ENCODE results near the genes PRR23E and TPRA1.

DNA sequence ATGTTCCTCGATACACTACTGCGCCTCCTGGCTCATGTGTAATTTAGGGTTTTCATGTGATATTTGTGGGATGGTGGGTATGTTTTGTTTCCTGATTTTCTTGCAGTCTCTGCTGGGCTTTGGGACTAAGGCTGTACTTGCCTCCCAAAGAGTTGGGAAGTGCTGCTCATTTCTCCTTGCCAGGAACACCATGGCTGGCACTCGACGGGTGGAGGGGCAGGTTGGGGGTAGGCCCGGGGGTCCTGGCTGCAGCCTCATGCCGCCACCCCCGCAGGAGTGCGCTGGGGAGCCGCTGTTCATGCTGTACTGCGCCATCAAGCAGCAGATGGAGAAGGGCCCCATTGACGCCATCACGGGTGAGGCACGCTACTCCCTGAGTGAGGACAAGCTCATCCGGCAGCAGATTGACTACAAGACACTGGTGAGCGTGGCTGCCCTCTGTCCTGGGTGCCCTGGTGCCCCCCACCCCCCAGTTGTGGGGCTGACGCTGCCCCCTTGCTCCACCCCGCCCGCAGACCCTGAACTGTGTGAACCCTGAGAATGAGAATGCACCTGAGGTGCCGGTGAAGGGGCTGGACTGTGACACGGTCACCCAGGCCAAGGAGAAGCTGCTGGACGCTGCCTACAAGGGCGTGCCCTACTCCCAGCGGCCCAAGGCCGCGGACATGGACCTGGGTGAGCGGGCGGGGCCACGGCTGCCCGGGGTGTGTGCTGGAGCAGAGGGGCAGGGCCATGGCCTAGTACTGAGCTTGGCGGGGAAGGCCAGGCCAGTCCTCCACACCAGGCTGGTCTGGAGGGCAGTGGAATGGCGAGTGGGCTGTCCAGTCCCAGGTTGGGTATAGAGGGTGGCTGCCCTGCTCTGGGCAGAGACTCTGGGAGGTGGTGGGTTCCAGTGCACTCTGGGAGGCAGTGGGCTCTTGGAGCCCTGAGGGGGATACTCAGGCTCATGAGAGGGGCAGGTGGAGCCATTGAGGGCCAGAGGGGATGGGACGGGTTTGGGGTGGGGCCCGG is 45.1 kb downstream of the PLXNA1 start:
- PRO-cap = no peak

DNA sequence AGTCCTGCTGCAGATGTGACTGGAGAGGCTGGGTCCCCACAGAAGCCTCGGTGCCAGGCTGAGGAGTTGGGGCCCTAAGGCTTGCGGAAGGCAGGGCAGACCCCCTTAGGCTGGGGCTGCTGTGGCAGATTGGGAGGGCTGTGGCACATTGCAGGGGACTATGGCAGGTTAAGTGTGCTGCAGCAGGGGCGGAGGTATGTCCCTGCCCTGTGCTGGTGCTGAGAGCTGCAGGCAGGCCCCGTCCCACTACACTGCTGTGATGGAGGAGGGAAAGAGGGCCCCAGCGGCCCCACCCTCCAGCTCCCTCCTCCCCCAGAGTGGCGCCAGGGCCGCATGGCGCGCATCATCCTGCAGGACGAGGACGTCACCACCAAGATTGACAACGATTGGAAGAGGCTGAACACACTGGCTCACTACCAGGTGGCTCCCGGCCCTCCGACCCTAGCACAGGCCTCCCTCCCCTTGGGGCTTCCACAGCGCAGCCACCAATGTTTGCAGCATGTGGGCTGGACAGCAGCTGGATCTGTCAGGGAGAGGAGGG is 45.8 kb downstream of the PLXNA1 start:
- PRO-cap = no peak

- PRO-cap = no peak
Observed at GRCh38 chr3:127193026-127193431, at the start of gene PRR23E. TSS of gene PRR23E (plus strand) at chr3:127193131.

DNA sequence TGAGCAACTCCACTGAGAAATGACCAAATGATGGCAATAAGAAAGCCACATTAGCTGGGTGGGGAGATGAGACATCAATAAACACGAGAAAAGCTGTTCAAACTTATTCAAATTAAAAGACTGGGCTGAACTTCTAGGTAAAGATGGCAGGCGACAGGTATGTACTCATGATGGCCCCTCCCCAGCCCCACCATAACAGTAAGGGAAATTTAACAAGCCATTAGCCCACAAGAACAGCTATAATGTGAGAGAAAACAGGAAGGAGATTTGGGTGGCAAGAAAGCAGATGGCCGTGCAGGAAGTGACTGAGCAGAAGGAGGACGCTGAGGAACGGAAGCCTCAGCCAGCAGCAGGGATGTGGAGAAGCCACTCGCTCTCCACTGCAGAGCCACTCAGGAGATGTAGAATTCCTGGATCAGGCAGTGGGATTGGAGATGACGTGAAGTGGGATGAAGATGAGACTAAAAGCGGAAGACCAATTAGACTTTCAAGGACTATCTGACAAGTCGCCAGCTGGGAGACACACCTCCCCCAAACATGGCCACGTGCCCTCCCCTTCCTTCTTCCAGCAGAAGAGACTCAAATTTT is 31.1 kb downstream of the PRR23E start:
- PRO-cap = no peak

DNA sequence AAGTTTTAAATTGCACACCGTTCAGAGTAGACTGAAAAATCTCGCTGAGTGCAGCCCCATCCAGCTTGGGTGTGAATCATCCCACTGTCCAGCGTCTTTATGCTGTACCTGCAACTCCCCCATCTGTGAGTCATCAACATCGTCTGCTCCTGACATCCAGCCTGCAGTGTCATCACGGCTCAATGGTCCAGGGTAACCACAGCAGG is 65.2 kb downstream of the TPRA1 start:
- PRO-cap = no peak

GRCh38 chr3:127574945-127575678 is 15.4 kb downstream of the TPRA1 start:
- PRO-cap = no peak

DNA sequence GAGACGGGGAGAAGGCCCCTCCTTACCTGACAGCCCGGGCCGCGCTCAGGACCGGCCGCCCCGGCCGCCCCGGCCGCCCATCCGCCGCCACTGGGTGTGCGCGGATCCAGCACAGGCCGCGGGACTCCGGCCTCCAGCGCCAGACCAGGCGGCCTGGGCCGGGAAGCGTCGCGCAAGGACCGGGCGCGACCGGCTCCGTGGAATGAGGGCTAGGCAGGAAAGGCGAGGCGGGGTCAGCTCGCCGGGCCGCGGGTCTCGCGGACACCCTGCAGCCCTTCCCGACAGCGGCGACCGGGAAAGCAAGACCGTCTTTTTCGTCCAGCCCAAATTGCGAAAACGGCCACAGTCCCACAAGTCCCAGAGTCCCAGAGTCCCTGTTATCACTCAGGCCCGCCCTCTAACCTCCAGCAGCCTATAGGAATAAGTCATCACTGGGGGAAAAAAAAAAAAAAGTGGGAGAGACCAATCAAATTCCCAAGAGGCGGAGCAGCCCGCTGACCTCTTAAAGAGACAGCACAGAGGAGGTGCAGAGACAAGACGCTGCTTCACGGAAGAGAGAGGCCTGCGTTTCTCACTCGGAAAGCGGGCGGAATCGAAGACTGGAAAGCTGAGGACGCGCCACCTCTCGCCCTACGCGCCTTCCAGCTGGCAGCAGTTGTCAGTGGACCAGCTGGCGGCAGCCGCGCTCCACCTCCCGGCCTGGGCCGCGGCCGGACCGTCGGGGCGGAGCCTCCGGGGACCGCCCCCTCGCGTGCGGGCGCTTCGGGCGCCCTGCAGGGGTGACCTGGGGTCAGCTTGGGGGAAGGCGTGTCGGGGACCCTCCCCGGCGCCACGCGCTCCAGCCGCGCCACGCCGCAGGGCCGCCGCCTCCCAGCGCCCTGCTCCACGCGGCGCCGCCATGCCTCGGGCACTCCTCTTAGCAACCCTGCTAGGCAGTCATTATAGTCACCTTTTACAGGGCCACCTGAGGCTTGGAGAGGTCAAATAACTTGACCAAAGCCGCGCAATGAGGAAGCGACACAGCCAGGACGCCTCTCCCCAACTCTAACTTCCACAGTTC is at the start of gene TPRA1:
TSS of gene TPRA1 (minus strand) at position 350 of the 1,060 bp plus-strand sequence.
- PRO-cap = unidirectional peak, minus-strand start at position 118 of the sequence; bidirectional peak, plus-strand start at position 535 of the sequence, minus-strand start at position 338 of the sequence; bidirectional peak, plus-strand start at position 750 of the sequence, minus-strand start at position 706 of the sequence

GRCh38 chr3:127699868-127700176 is 27.1 kb downstream of the ABTB1 start:
- PRO-cap = no peak

DNA sequence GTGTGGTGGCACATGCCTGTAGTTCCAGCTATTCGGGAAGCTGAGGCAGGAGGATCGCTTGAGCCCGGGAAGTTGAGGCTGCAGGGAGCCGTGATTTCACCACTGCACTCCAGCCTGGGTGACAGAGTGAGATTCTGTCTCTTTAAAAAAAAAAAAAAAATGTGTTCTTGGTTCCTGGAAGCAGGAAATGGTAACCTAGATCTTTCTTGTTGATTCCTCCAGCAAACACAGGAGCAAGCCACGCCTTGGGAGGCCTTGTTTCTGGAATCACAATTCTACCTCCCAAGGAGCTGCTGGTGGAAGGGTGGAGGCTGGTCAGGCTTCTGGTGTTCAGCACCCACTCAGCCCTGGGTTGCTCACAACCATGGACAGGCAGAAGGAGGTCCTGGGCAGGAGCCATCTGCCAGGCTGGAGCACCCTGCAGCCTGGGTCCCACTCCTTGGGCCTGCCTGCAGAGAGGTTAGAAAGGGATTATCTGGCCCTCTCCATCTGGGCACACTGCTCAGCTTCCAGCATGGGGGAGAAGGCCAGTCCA is 65.5 kb downstream of the ABTB1 start:
- PRO-cap = no peak

- PRO-cap = no peak
Observed at GRCh38 chr3:127750118-127751129, 71.9 kb downstream of the MGLL start.

DNA sequence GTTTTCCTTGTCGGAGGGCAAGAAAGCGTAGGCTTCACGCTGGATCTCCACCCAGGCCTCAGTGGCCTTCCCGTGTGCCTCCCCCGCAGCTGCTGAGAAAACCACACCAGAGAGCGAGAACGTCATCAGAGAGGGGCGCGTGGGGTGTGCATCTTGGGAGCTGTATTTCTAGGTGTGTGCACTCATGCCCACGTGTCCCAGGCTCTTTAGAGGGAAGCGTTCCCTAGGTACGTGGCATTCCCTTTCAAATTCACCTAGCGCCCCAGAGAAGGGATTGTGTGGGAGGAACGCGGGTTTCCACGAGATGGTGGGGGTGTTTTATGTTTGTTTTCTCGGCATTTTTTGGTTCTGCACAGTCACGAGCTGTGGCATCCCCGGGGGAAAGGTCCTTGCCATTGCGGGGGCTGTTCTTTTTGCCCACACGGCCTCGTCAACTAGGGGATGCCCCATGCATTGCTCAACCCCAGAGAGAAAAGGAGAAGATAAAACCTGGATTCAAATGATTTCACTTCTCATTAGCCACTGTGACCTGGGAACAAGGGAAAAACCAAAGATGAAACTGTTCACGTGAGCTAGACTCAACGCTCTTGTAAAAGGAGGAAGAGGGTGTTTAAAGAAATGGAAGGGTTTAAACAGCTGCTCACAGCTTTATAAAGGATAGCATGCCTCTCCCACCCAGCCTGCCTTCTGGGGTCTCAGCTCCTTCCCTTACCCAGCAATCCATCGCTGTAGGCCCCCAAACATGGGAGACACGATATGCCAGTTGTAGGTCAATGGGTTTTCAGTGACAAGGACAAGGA is 67.4 kb downstream of the MGLL start:
- PRO-cap = no peak

DNA sequence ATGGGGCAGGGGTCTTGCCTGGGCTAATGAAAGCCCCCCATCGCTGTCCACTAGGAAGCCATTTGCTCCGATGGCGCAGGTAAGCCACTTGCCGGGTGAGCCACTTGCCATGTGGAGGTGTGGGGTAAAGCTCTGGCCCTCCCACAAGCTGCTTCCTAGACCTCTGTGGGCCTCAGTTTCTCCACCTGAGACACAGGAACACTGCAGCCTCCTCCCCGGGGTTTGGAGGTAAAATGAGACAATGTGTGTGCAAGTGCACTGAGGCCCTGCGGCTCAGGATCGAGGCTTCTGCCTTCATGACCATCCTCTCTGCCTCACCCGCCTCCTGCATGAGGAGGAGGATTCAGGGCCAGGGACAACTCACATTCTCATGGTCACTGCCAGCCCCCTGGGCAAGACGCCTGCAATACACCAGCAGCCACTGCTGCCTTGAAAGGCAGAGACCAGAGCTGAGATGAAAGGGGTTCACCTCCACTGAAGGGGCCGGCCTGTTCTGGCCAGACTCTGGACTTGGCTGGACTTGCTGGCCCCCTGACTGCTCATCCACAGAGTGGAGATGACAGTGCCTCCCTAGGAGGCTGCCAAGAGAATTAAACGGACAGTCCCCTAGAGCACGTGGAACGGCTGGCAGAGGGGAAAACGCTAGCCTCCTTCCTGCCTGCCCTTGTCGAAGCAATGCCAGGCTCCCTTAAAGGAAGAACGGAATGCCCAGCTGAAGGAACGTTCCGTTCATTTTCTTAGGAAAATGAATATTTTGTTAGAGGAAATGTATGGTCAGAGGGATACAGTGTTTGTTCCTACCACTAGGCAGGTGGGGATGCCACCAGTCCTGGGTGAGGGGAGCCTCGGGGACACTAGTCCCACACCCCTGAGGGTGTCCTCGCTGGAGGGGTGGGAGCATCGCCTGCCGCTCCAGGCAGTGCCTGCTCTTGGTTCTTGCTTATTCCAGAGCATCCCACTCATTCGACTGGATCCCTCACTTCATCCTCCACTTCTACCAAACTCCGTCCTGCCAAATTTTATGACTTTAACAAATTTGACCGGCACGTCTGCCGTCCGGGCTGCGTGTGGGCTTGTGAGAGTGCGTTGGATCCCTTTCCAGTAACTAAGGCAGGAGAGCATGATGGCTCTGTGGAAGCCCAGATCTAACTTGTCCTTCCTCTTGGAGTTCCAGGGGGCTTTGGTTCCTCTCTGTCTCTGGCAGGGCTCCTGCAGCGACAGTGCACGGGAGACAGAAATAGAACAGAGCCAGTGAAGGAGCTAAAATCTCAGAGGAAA is 35.1 kb downstream of the MGLL start:
- PRO-cap = no peak

- PRO-cap = no peak
Observed at GRCh38 chr3:127813090-127813897, 9.0 kb downstream of the MGLL start.

- PRO-cap = no peak
Observed at GRCh38 chr3:128076264-128076642, 24.0 kb downstream of the SEC61A1 start.

DNA sequence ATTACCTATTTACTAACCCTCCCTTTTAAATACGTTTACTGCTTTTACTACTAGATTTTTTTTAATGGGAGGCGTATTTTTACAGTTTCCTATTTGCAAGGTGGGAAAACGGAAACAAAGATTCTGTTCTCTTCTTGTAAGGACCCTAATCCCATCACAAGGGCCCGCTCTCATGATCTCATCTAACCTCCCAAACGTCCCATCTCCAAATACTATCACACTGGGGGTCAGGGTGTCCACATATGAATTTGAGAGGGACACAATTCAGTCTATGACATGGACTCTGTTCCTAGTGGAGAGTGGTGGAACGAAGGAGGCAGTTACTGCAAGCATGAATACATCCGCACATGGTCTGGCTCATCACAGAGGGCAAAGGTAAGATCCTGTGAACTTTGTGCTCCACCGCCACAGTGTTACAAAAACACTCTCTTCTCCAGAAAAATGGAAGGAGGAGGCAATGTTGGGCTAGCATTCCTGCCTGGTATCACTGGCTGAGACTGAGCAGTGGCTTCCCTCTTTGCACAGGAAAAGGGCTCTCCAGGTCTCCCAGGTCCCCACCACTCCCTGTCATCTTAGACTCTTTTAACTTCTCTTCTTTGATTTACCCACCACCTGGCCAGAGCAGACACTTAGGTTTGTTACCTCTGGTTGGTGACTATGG is 1.6 kb upstream of the EEFSEC start:
- PRO-cap = no peak

DNA sequence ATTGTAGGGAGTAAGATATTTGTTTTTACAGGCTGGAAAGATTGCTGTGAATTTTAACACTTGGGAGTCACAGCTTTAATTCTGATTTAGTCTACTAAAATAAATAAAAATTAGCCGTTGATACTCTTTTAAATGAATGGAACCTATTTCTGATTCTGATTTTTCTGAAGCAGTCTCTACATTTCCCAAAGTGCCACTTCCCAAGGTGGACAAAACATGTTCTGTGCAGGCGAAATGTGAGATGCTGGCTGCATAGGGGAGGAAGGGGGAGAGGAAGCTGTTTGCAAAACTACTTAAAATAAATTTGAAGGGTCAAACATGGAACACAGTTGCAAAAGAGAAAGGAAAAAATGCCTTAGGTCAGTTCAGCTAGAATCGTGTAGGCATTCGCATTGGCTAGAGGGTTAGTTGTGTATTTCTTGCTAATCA is 25.7 kb downstream of the EEFSEC start:
- PRO-cap = no peak

DNA sequence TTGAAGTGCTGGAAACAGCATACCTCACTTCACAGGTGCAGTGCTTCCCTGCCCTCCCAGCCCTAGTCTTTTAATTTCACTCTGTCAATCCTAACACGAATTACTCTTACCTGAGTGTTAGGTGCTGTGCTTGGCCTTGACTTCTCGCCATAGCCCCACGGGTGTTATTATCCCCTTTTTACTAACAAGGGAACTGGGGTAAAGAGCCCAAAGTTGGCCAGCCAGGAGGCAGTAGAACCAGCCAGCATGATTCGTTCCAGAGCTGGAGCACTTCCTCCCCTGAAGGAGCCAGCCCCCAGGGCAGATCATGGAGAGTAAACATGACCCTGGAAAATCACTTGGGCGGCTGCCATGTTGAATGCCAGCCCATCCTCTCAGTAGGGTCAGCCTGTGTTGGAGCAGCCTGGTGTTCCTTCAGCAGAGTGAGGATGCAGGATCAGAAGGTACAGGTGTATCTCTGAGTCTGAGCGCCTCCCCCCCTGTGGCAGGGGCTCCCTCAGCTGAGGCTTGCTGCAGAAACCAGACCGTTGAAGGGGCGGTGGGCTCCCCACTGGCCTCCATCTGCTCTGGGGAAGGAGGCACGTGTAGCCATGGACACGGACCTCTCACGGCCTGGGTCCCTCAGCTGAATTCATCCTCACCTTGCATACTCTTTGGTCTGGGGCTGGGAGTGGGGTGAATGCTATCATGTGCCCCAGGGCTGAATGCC is 143.1 kb downstream of the DNAJB8 start:
- PRO-cap = no peak

- PRO-cap = no peak
Observed at GRCh38 chr3:128366301-128366582, 100.4 kb downstream of the DNAJB8 start.

DNA sequence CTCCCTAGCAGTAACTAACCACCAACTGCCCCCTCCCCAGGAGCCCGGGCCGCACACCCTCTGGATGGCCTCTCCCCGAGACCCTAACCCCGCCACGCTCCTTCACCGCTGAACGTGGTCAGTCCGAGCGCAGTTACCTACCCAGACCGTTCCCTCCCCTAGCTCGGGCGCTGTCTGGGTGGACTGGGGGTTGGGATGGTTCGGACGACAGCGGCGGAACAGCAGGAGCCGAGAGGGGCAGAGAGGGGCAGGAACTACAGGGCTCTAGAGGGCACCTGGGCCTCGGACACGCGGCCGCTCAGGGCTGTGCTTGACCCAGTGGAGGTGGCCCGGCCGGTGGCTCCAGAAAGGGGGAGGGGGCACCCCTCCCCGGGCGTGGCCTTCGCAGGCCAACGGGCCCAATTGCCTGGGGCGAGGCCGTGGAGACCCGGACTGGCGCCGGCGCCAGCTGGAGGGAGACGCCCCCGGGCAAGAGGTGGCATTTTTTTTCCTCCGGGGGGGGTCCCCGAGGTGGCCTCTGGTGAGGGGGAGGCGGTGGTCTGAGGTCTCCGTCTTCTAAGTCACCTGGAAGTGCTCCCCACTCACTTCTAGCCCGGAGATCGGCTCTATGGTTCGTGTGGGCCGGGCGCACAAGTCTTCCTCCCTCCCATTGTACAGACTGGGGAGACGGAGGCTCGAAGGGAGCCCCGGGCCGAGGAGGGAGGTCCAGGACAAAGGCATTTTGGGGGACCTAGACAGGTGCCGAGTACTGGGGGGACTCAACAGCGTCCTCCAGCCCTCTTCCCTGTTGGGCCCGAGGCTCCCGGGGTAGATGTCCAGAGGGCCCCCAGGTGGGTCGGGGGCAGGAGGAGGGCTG is 4.6 kb downstream of the GATA2 start:
- PRO-cap = no peak

GRCh38 chr3:128554125-128554568 is 61.1 kb upstream of the GATA2 start:
- PRO-cap = no peak